Measurements from ENCODE around the genes TUFT1, S100A11, LCE3C and LCE7A.

- PRO-cap, 2 experiments: no peak in any of the 2 experiments
Observed at GRCh38 chr1:151344231-151344637, 2.8 kb downstream of the RFX5 start.

DNA sequence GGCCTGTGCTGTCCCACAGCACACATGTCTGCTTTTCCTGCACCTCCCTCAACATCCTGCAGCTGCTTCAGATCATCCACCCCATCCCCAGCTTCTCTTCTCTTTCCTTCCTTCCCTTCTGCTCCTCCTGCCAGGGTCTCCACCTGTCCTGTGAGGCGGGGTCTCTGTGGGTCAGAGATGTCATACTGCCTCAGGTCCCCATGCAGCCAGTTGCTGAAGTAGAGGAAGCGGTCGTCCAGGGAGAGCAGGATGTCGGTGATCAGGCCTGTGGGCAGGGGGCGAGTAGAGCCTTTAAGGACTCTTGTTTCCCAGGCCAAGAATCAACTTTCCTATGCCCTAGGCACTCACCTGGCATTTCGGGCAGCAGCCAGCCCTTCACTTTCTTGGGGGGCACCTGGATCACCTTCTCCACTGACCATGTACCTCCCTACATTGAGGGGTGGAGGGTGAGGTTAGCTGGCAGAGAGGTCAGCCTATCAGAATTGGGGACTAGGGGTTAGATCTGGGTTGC, 7.0 kb downstream of the SELENBP1 start:
- PRO-cap, 2 experiments: no peak in any of the 2 experiments

GRCh38 chr1:151401022-151401709, 1.8 kb downstream of the PSMB4 start:
- PRO-cap, 2 experiments: no peak in any of the 2 experiments

- PRO-cap, 2 experiments: no peak in any of the 2 experiments
Observed at GRCh38 chr1:151425197-151425604, 25.8 kb downstream of the PSMB4 start.

GRCh38 chr1:151540259-151540626, at the start of gene TUFT1:
Gene TUFT1, plus strand, starts transcription at chr1:151540309.
- PRO-cap, 2 experiments: peak in 2 of 2 experiments; most common plus-strand start chr1:151540309 (in 2)

GRCh38 chr1:151692083-151692753, 24.4 kb downstream of the CELF3 start:
- PRO-cap, 2 experiments: no peak in any of the 2 experiments

GRCh38 chr1:151783632-151784229, 6.6 kb downstream of the TDRKH start:
- PRO-cap, 2 experiments: no peak in any of the 2 experiments

DNA sequence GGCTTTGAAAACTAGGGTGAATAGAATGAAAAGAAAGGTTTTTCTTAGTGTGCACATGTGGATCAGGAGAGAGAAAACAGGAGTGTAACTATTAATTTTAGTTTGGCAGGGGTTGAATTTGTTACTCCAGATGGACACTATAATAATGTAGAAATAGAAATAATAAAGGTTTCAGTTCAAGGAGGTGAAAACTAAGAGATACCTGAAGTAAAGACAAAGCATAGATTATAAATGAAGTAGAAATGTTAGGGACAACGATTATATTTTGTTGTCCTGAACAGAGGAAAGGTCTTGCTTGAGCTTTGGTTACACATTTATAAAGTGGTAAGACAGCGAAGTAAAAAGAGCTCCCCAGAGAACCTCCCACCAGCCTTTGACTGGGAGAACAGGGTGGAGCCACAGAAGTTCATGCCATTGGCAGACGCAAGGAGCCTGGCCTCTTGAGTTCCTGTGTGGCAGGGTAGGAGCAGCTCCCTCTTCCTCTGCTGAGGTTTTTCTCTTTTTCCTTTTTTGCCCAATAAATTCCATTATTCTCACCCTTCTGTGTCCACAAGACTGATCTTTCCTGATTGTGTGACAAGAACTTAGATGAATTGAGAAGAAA, 4.4 kb downstream of the THEM4 start:
- PRO-cap, 2 experiments: peak in 1 of 2 experiments; most common plus-strand start position 443 of the sequence (in 1)

DNA sequence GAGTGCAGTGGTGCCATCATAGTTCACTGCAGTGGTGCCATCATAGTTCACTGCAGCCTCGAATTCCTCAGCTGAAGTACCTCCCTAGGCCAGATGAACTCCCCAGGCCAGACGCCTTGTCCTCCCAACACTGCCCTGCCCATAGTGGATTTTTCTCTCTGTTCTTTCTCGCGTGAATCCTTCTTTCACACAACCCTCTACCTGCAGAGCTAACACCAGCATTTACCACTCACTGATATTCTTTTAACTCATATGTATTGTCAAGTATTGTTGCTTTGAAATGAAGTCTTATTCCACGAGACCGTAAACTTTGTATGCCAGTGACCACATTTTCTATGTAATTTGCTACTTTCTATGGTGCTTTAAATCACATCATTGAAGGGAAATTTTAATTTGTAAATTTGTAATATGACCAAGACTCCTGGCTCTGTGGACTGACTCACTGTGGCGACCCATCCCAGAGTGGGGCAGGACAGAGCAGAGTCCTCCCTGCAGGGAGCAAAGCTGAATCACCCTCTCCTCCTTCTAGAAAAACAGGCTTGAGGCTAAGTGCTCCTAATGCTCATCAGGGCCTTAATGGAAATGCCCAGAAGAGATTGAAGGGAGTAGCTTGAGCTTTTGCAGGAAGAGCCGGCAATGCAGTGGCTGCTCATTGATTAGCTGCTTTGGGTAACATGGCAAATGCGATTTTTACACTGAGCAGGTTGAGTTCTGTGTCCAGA, 17.0 kb downstream of the S100A10 start:
- PRO-cap, 2 experiments: peak in 1 of 2 experiments; most common minus-strand start position 454 of the sequence (in 1)

DNA sequence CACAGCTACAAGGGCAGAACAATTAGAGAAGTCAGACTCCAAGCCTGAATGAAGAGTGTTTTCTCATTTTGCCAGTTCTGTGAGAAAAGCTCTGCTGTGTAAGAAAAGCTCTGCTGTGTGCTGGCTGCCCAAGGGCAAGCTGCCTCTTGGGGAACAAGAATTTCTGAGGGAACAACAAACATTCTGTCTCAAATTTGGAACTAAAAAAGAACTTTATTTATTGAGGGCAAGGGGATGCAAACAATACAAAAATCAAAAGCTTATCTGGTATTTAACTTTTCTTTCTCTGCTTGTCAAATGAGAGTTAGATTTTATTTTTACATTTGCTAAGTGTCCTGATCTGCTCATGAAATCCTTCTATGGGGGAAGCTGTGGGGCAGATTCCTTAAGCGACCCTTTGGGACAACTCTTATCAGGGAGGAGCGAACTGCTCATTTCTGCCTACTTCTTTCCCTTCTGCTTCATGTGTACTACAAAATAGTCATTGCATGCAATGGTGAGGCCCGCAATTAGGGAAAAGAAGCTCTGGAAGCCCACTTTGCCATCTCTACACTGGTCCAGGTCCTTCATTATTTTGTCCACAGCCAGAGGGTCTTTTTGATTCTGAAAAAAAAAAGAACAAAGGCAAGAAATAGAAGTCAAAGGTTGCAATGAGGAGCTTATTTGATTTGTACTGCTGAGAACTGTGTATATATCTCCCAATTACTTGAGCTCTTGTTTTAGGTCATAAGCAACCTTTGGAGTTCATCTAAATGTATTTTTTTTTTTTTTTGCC, 10.8 kb downstream of the S100A10 start:
- PRO-cap, 2 experiments: no peak in any of the 2 experiments

- PRO-cap, 2 experiments: peak in 2 of 2 experiments; most common plus-strand start chr1:152036354 (in 1); most common minus-strand start chr1:152037016 (in 2)
Observed at GRCh38 chr1:152036229-152037281, at the start of gene S100A11. Gene S100A11, minus strand, starts transcription at chr1:152037004.

- PRO-cap, 2 experiments: no peak in any of the 2 experiments
Observed at GRCh38 chr1:152599869-152600520, at the start of gene LCE3C. Gene LCE3C, plus strand, starts transcription at chr1:152600234.

GRCh38 chr1:152721459-152721669, 2.0 kb downstream of the C1orf68 start:
- PRO-cap, 2 experiments: no peak in any of the 2 experiments

- PRO-cap, 2 experiments: no peak in any of the 2 experiments
Observed at GRCh38 chr1:152859828-152860183, at the start of gene LCE7A. Gene LCE7A, plus strand, starts transcription at chr1:152859996.

- PRO-cap, 2 experiments: no peak in any of the 2 experiments
Observed at GRCh38 chr1:153088218-153088463, 6.2 kb downstream of the SPRR2E start.

GRCh38 chr1:153260820-153262142, 1.8 kb downstream of the LORICRIN start:
- PRO-cap, 2 experiments: no peak in any of the 2 experiments

DNA sequence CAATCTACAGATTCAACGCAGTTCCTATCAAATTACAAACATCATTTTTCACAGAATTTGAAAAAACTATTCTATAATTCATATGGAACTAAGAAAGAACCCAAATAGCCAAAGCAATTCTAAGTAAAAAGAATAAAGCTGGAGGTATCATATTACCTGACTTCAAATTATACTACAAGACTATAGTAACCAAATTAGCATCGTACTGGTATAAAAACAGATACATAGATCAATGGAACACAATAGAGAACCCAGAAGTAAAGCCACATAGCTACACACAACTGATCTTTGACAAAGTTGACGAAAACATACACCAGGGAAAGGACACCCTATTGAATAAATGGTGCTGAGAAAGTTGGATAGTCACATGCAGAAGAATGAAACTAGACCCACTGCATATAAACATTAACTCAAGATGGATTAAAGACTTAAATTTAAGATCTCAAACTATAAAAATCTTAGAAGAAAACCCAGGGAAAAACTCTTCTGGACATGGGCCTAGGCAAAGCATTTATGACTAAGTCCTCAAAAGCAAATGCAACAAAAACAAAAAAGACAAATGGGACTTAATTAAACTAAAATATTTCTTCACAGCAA, 13.9 kb downstream of the PGLYRP4 start:
- PRO-cap, 2 experiments: no peak in any of the 2 experiments

- PRO-cap, 2 experiments: no peak in any of the 2 experiments
Observed at GRCh38 chr1:153534221-153535113, 1.3 kb downstream of the S100A6 start.

- PRO-cap, 2 experiments: peak in 2 of 2 experiments; most common plus-strand start chr1:153536919 (in 2); most common minus-strand start chr1:153536818 (in 2)
Observed at GRCh38 chr1:153536712-153537165, 948 bp upstream of the S100A6 start.

DNA sequence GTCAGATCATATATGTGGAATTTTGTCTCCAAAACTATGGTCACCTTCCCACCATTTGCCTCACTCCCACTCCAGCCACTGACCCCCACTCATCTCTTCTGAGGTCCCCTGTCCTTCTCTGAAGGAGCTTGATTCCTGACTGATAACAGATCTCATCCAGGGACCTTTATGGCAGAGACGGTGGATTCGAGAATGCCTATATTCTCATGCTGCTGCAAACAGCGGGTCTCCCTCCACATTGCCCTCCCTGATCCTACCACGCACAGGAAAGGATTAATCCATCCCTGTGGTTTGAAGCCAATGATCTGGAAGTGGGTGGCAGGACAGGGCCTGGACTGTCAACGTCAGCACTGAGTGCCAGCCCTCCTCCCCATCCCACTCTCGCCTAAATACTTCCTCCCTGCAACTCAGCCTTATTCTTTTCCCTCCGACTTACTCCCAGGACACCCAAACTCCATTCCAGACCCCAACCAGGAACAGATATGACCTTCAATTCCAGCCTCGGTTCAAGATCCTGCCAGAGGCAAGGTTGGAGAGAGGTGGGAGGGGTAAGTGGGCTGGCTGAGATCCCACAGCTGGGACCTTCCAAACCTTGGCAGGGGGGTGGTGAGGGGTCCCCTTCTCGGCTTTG, 2.2 kb upstream of the S100A5 start:
- PRO-cap, 2 experiments: no peak in any of the 2 experiments